ENCODE measurements around the genes PIP4P1 and TMEM253.

GRCh38 chr14:20270707-20270990, 31.6 kb downstream of the OR11H4 start:
- RRBS, 2 experiments = no CpG with 5 or more reads among the region's 1 CpG
CAGE:
- cytosol, long polyA minus RNA = no peak
- cytosol, long polyA plus RNA = no peak
- long polyA plus RNA = no peak
- nucleus, long polyA minus RNA = no peak
- nucleus, long polyA plus RNA = no peak

- RRBS, 2 experiments = no CpG with 5 or more reads among the region's 14 CpGs
CAGE:
- cytosol, long polyA minus RNA = no peak
- cytosol, long polyA plus RNA = no peak
- long polyA plus RNA = no peak
- nucleus, long polyA minus RNA = no peak
- nucleus, long polyA plus RNA = no peak
Measured at GRCh38 chr14:20341959-20342416, 1.4 kb upstream of the PARP2 start.

GRCh38 chr14:20415699-20416154, 2.4 kb upstream of the TEP1 start:
- RRBS, 2 experiments = no CpG with 5 or more reads among the region's 4 CpGs
CAGE:
- cytosol, long polyA minus RNA = no peak
- cytosol, long polyA plus RNA = no peak
- long polyA plus RNA = no peak
- nucleus, long polyA minus RNA = no peak
- nucleus, long polyA plus RNA = no peak

- RRBS, 2 experiments = no CpG with 5 or more reads among the region's 1 CpG
CAGE:
- cytosol, long polyA minus RNA = no peak
- cytosol, long polyA plus RNA = no peak
- long polyA plus RNA = no peak
- nucleus, long polyA minus RNA = no peak
- nucleus, long polyA plus RNA = no peak
Measured at GRCh38 chr14:20427181-20427536, 8.8 kb downstream of the KLHL33 start.

DNA sequence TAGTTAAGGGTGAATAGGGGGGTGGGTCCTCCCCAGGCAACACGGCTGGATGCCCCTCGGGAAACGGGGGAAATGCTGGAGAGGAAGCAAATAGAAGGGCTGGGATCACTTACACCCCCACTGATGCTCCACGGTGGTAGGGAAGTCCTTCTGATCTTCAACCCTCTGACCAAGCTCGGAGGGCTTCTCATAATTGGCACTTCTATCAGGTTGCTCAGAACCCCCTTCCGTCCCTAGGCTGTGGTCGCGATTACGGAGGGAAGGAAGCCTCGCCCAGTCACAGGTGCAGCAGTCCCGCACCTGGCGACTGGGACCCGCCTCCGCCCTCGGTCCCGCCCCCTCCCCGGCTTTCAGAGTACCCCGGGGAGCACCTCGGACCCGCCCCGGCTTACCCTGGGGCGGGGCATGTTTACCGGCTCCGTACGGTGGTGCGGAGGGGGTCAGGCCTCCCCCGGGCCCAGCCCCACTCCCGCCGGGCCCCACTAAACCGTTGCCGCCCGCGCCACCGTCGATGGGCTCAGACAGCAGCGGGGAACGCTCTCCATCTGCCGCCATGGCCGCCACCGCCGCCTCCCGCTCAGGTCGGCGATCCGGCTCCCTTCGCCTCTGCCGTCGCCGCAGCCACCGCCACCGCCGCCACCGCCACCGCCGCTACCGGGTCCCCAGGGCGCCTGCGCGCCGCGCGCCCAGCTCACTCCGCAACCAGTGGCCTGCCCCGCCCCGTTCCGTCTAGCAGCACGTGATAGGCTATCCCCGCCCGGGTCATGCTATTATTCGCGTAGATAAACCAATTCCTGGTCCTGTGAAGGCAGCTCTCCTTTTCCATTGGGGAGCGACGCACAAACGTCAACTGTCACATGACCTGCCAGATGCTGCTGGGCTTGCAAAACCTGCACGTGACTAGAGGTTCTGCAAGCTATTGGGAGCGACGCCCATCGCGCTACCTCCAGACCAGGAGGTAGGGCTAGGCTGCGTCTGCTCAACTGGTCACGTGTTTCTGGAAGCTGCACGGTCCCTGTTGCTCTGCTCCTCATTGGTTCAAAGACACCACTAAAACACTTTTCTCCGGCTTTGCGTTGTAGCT, at the start of gene PIP4P1:
PIP4P1 (minus strand) TSS at position 664 of the 1,084 bp plus-strand sequence.
- RRBS, 2 experiments = under 1 to 2% methylated on average over 27 to 29 of the region's 84 CpGs
CAGE:
- cytosol, long polyA minus RNA = start-site peak on the minus strand centred at position 691 of the sequence, 36 bp wide, 32 reads
- cytosol, long polyA plus RNA = start-site peak on the minus strand centred at position 683 of the sequence, 90 bp wide, 95 and 149 reads in 2 replicates
- long polyA plus RNA = start-site peak on the minus strand centred at position 683 of the sequence, 120 bp wide, 164 and 183 reads in 2 replicates
- nucleus, long polyA minus RNA = no peak
- nucleus, long polyA plus RNA = start-site peak on the minus strand centred at position 695 of the sequence, 59 bp wide, 117 and 252 reads in 2 replicates

- RRBS, 2 experiments = no CpG with 5 or more reads among the region's 4 CpGs
CAGE:
- cytosol, long polyA minus RNA = no peak
- cytosol, long polyA plus RNA = no peak
- long polyA plus RNA = no peak
- nucleus, long polyA minus RNA = no peak
- nucleus, long polyA plus RNA = no peak
Measured at GRCh38 chr14:20516873-20517205, 47.6 kb downstream of the PNP start.

GRCh38 chr14:20609223-20610051, 18.3 kb upstream of the RNASE12 start:
- RRBS, 2 experiments = under 1 to 2% methylated on average over 19 of the region's 45 CpGs
CAGE:
- cytosol, long polyA minus RNA = no peak
- cytosol, long polyA plus RNA = no peak
- long polyA plus RNA = no peak
- nucleus, long polyA minus RNA = no peak
- nucleus, long polyA plus RNA = no peak

DNA sequence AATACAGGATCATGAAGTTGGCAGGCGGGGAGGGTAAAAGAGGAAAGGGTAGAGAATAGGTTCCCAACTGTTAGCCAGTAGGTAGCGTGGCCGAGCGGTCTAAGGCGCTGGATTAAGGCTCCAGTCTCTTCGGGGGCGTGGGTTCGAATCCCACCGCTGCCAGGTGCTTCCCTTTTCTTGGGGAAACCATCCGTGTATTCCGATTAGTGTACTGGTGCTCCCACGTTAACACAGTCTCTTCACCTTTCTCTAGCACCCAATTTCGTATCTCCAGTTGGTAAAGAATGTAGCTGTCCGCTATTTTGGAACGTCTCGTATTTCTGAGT, 18.8 kb upstream of the RNASE12 start:
- RRBS, 2 experiments = no CpG with 5 or more reads among the region's 16 CpGs
CAGE:
- cytosol, long polyA minus RNA = no peak
- cytosol, long polyA plus RNA = no peak
- long polyA plus RNA = no peak
- nucleus, long polyA minus RNA = no peak
- nucleus, long polyA plus RNA = no peak

- RRBS, 2 experiments = 52 to 73% methylated on average over 2 to 6 of the region's 19 CpGs
CAGE:
- cytosol, long polyA minus RNA = no peak
- cytosol, long polyA plus RNA = no peak
- long polyA plus RNA = no peak
- nucleus, long polyA minus RNA = no peak
- nucleus, long polyA plus RNA = no peak
Measured at GRCh38 chr14:20622902-20623190, 18.6 kb downstream of the OR6S1 start.

DNA sequence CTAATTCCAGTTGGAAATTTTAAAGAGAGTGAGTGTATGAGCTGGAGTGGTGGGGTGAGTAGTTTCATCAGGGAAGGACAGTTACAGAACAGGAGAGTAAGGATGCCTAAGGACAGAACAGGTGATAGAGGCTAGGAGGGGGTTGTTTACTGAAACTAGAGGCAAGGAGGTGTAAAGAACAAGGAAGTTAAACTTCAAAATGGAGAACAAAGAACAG, 26.7 kb downstream of the ANG start:
CAGE:
- cytosol, long polyA minus RNA = no peak
- cytosol, long polyA plus RNA = no peak
- long polyA plus RNA = no peak
- nucleus, long polyA minus RNA = no peak
- nucleus, long polyA plus RNA = no peak

- RRBS, 2 experiments = 48 to 53% methylated on average over 4 of the region's 14 CpGs
CAGE:
- cytosol, long polyA minus RNA = no peak
- cytosol, long polyA plus RNA = no peak
- long polyA plus RNA = no peak
- nucleus, long polyA minus RNA = no peak
- nucleus, long polyA plus RNA = no peak
Measured at GRCh38 chr14:21003815-21004364, 4.8 kb downstream of the SLC39A2 start.

- RRBS, 2 experiments = no CpG with 5 or more reads among the region's 3 CpGs
CAGE:
- cytosol, long polyA minus RNA = no peak
- cytosol, long polyA plus RNA = no peak
- long polyA plus RNA = no peak
- nucleus, long polyA minus RNA = no peak
- nucleus, long polyA plus RNA = no peak
Measured at GRCh38 chr14:21056573-21056907, 1.1 kb upstream of the RNASE8 start.

DNA sequence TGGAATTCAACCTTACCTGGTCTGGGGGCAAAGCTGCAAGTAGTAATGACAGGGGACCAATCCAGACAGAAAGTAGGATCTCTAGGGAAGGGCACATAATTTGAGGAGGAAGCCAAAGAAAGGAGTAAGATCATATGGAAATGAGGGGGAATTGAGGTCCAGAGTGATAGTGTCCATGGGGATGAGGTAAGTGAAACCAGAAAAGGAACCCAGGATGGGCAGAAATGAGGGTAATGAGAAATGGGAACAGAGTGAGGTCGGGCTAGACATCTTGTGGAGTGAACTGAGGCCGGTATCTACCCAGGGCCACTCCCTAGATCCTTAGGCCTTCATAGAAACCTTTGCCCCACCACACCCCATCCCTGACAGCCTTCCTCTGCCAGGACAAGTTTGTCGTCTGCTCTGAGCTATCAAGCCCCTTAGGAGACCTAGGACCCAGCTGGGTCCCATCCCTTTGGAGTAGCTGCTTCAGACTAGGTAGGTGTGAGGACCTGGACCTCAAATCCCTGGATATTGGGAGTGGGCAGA, at the start of gene TMEM253:
TMEM253 (plus strand) TSS at position 359 of the 528 bp plus-strand sequence.
- RRBS, 2 experiments = no CpG with 5 or more reads among the region's 3 CpGs
CAGE:
- cytosol, long polyA minus RNA = no peak
- cytosol, long polyA plus RNA = no peak
- long polyA plus RNA = no peak
- nucleus, long polyA minus RNA = no peak
- nucleus, long polyA plus RNA = no peak

GRCh38 chr14:21202158-21203136, 46.6 kb upstream of the OR5AU1 start:
- RRBS, 2 experiments = no CpG with 5 or more reads among the region's 7 CpGs
CAGE:
- cytosol, long polyA minus RNA = no peak
- cytosol, long polyA plus RNA = no peak
- long polyA plus RNA = no peak
- nucleus, long polyA minus RNA = no peak
- nucleus, long polyA plus RNA = no peak

DNA sequence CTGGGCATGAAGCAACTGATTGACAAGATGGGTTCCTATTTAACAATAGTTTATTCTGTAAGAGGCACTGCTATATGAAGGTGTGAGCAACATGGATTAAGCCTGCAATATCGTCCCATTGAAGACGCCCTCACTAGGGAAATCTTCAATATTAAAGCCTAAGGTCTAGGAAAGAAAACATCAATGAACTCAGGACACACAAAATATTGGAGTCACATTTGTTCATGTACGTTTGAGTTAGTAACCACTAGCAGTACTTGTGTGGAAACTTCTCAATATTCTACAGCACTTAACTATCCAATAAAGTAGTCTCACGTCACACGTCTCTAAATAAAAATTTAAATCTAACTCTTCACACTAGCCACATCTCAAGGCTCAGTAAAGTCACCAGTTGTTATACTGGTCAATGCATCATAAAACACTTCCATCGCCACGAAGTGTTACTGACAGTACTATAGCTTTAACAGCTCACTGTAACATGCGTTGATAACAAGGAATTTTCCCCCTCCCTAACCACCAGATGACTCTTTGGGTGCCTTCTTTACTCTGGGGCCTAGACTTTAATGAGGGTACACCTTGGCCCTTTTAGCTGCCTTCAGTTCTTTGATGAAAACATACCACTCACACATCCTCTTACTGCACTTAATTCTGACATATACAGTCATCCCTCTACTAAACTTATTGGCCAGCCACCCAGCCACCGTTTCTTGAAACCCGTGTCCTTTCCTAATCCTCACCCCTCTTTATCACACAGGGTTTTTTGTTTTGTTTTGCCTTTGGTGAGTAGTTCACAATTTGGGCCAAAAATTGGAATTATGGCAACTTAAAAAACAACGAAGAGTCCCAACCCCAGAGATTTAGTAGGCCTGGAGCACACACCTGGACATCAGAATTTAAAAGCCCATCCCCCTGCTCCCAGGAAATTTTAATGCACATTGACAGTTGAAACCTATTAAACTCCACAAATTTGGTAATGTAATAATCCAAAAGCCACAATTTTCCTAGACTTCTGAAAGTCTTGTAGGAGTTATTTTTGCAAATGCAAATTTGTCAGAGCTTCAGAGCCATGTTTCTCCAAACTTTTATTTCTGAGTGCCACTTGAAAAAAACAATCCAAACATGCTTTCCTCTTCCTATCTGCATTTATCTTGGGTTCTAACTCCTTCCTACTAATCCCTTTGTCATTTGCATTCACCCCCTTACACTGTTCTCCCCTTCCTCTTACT, 50.3 kb upstream of the OR5AU1 start:
- RRBS, 2 experiments = no CpG with 5 or more reads among the region's 11 CpGs
CAGE:
- cytosol, long polyA minus RNA = no peak
- cytosol, long polyA plus RNA = no peak
- long polyA plus RNA = no peak
- nucleus, long polyA minus RNA = no peak
- nucleus, long polyA plus RNA = no peak

DNA sequence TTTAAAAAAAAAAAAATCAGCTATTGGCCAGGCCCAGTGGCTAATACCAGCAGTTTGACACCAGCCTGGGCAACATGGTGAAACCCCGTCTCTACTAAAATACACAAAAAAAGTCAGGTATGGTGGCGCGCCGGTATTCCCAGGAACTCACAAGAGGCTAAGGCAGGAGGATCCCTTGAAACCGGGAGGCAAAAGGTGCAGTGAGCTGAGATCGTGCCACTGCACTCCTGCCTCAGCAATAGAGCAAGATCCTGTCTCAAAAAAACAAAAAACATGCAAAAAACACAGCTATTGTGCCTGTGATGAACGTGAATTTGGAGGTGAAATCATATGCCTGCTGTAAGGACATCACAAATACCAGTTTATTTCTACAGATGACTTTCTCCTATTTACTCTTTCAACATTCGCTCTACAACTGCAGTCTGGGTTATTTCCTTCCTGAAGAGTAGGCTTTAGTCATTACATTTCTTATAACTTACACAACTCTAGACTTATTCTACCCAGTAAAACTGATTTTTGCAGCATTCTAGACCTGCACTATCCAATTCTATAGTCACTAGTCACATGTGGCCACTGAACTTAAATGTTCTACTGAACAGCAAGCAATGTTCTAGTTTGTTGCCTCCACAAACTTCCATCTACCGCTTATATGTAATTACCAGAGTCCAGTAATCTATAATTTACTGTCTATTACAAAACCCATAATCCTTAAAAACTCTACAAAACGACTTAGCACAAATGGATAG, 48.2 kb downstream of the HNRNPC start:
- RRBS, 2 experiments = no CpG with 5 or more reads among the region's 10 CpGs
CAGE:
- cytosol, long polyA minus RNA = no peak
- cytosol, long polyA plus RNA = no peak
- long polyA plus RNA = no peak
- nucleus, long polyA minus RNA = no peak
- nucleus, long polyA plus RNA = no peak

DNA sequence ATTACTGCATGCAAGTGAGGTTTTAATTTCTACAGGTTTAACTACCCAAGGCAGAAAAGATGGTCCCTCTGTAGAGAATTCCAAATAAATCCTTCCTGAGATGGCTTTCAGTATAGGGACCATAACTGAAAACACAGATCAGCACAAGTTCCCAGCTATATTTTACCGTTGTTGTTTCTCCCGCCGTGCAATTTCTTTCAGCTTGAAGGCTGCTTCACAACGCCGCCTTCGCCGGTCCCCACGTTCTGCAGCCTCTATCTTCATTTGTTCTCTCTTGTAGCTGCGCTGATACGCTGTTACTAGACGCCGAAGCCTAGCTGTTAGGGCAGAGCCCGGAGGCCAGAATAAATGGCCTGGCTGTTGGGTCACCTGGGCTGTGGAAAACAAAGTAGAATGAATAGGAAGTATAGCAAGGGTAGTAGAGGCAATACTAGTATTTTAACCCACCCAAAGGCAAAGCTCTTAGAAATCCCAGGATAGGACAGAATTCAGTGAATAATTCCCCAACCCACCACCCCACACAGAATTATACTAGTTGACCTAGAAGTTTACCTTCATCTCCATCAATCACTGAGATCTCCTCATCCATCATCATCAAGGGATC, 11.0 kb upstream of the SUPT16H start:
- RRBS, 2 experiments = 98% methylated on average over 5 of the region's 13 CpGs
CAGE:
- cytosol, long polyA minus RNA = no peak
- cytosol, long polyA plus RNA = no peak
- long polyA plus RNA = no peak
- nucleus, long polyA minus RNA = no peak
- nucleus, long polyA plus RNA = no peak

DNA sequence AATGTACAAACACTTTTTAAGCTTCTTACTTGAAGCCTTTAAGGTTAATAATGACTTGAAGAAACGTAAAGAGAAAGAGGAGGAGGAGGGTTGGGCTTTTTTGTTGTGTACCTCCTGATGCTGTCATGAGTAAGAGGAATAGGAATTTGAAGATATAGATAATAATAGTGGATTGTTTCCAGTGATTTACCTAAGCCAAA, 126.5 kb upstream of the OR4E1 start:
- RRBS, 2 experiments = no CpG with 5 or more reads among the region's 1 CpG
CAGE:
- cytosol, long polyA minus RNA = no peak
- cytosol, long polyA plus RNA = no peak
- long polyA plus RNA = no peak
- nucleus, long polyA minus RNA = no peak
- nucleus, long polyA plus RNA = no peak

DNA sequence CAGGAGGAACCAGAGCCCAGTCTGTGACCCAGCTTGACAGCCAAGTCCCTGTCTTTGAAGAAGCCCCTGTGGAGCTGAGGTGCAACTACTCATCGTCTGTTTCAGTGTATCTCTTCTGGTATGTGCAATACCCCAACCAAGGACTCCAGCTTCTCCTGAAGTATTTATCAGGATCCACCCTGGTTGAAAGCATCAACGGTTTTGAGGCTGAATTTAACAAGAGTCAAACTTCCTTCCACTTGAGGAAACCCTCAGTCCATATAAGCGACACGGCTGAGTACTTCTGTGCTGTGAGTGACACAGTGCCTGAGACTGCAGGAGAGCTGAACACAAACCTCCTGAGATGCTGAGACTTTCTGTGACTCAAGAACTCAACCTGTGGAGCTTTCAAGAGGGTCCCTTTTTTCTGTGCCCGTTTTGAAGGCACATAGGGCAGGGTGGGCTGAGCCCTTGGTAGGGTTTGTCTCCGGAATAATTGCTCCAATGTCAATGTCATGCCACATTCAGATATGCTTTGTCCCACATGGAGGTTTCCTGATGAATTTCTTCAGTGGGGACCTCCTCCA, 305.3 kb upstream of the OR4E1 start:
- RRBS, 2 experiments = no CpG with 5 or more reads among the region's 6 CpGs
CAGE:
- cytosol, long polyA minus RNA = no peak
- cytosol, long polyA plus RNA = no peak
- long polyA plus RNA = no peak
- nucleus, long polyA minus RNA = no peak
- nucleus, long polyA plus RNA = no peak

DNA sequence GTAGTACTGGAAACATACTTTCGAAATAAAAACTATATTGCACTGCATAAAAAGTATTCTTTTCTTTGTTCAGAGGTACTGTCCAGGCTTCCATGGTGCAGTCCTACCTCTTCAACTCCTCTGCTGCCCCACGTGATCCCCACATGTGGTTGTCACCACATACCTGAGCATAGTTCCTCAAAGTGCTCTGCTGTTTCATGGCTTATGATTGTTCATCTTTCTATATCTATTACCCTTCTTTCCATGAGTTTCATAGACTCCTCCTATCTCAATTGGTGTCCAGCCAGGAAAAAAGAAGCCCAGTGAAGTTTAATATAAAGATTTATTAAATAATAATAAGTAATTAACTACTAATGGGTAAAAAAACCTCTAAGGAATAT, 317.6 kb upstream of the OR4E1 start:
- RRBS, 2 experiments = no CpG with 5 or more reads among the region's 2 CpGs
CAGE:
- cytosol, long polyA minus RNA = no peak
- cytosol, long polyA plus RNA = no peak
- long polyA plus RNA = no peak
- nucleus, long polyA minus RNA = no peak
- nucleus, long polyA plus RNA = no peak

Data from HepG2 (cell line).